Choroid plexus epithelial cell (primary cell): ENCODE results near the genes CCDC13, ZNF35, KIF15 and TMEM42.

DNA sequence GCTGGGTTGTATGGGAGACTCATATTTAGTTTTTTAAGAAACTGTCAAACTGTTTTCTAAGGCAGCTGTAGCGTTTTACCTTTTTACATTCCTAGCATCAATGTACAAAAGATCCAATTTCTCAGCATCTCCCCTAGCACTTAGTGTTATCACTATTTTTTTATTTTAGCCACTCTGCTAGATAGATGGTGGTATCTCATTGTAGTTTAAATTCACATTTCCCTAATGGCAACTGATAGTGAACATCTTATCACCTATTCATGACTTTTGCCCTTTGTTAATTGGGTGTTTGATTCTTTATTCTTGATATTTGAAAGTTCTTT is 201.4 kb downstream of the CTNNB1 start:
- RRBS: no CpG with 5 or more reads among the region's 1 CpG

DNA sequence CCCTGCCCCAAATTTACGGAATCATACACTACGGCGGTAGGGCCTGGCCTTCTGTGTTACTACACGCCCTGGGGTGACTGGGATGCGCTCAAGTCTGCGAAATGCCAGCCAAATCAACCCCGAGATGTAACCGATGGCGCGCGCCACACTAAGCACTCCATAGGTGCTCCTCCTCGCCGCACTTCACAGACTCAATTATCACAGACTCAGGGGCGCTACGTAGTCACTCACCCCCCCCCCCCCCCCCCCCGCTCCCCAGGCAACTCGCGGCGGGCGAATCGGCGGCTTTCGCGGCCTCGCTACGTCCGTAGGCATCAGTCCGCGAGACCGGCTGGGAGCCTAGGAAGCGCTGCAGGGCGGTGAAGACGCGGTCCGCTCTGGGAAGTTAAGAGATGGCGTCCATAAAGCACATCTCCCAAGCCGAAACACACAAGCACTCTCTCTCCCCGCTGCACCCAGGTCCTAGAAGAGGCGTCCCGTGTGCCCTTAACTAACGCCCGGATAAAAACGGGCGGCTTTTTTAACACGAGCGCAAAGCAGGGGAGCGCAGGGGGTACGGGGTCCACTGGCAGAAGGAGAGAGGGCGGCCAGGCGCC is 484 bp downstream of the ULK4 start:
- RRBS: no CpG with 5 or more reads among the region's 50 CpGs

GRCh38 chr3:42014158-42014512 is 52.2 kb upstream of the ULK4 start:
- RRBS: 2% methylated on average over 9 of the region's 28 CpGs

- RRBS: no CpG with 5 or more reads among the region's 3 CpGs
Measured at GRCh38 chr3:42020415-42021522, 58.9 kb upstream of the ULK4 start.

- RRBS: no CpG with 5 or more reads among the region's 6 CpGs
Measured at GRCh38 chr3:42043560-42043964, 47.6 kb upstream of the TRAK1 start.

GRCh38 chr3:42057562-42058027 is 33.6 kb upstream of the TRAK1 start:
- RRBS: no CpG with 5 or more reads among the region's 5 CpGs

GRCh38 chr3:42516201-42516807 is 13.9 kb downstream of the VIPR1 start:
- RRBS: 20% methylated on average over 1 of the region's 7 CpGs

DNA sequence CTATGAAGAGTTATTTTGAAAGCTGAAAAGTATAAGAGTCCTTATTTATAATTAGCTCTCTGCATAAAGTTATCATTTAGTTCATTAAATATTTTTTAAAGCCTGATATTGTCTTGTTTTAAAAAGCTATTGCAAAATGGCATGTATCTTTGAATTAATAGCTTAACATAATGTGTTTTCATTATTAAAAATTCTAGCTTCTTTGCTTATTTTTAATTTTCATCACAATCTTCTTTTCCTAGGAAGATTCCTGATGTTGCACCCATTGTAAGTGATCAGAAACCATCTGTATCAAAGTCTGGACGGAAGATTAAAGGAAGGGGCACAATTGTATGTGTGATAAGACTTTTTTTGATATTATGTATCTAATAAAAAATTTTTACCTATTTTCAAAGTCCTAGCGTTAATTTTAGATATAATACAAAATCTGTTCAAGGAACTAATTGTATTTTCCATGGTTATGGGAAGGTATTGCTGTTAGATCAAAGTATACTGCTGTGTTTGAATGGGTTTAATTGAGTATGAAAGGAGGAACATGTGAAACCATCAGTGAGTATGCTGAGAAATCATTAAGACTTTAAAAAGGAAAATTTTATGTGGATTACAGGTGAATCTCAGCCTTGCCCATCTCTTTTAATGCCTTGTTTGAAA is 19.0 kb upstream of the ZBTB47 start:
- RRBS: no CpG with 5 or more reads among the region's 2 CpGs

DNA sequence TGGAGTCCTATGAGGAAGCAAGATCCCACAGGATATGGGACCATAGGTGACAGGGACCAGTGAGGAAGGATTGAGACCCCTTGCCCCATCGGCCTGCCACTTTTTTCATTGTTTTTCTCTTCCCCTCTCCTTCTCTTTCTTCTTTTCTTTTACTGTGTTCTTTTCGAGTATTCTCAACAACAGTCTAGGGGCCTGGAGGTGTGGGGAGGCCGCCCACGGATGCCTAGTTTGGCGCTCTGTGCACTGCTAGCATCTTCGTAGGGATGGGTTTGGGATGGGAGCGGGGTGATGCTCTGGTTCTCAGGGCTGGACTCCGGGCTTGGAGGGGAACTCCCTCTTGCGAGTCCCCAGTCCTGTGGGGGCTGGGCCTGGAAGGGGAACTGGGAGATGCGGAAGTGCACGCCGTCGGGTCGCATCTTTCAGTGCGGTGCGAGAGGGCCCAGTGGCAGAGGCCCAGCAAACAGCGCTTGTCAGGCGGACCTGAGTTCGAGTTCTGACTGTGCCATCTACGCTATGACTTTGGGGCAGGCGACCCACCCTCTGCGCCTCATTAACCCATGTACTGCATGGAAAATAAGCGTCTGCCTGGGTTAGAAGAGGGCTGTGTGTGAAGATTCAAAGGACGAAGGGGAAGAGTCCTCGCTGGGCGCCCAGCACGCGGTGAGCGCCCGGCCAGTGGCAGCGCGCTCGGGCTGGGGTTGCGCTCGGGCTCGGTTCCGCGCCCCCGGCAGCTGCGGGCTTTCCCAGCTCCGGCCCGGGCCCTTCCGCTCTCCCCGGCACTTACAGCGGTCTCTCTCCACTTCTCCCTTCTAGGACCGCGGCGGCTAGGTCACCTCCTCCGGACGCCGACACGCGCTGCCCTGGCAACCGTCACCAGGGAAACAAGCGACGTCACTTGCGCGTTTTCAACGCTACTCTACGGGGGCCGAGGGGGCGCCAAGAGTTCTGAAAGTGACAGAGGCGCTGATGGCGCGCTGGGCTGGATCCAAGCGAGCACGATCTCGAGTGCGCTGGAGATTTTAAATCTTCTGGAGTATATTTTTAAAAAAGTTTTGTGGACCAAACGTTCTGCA is at the start of gene CCDC13:
Gene CCDC13 (minus strand): TSS at position 862 of the 1,073 bp plus-strand sequence.
- RRBS: 2% methylated on average over 16 of the region's 70 CpGs

- RRBS: no CpG with 5 or more reads among the region's 3 CpGs
Measured at GRCh38 chr3:42905737-42905932, 307 bp upstream of the ZNF662 start.

- RRBS: no CpG with 5 or more reads among the region's 5 CpGs
Measured at GRCh38 chr3:43348731-43349142, 62.4 kb downstream of the SNRK start.

GRCh38 chr3:43572609-43572902 is 49.3 kb downstream of the ANO10 start:
- RRBS: no CpG with 5 or more reads among the region's 3 CpGs

DNA sequence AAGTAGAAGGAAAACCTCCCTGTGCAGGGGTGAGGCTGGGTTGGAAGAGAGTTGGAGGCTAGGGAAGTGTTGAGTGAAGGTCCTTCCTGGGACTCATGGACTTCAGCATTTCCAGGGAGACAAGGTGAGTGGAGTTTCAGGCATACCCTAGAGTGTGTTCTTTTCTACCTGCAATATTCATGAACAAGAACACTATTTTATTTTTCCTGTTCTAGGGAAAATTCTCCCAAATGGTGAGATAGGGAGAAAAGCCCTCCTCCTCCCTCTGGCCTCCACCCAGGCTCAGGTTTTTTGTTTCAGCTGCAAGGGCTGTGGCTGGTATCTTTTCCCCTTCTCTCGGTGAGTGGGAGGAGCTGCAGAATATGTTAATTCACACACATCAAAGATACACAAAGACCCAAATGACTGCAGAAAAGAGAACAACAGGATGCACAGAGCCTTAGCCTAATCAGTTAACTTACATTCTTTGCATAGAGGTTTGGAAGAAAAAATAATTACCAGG is 64.7 kb downstream of the ABHD5 start:
- RRBS: no CpG with 5 or more reads among the region's 1 CpG

DNA sequence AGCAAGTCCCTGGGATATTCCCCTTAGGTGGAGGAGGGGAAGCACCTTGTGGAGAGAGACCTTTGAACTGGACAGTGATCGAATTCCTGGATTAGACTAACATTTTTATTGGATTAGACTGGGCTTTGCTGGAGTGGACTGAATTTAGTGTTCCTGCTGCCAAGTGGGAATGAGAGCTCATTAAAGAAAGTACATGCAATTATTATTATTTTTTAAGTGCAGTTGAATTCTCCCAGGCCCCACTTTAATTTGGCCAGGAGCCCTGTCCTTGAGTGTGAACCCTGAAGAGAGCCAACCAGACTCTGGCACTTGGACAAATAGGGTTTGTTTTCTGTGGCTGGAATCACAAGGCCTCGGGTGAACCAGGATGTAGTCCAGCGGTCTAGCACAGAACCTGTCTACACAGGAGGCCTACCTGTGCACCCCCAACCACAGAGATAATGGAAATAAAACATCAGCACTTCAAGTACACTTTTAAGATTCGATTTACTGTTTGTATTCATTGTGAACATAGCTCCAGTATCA is 193.2 kb downstream of the ABHD5 start:
- RRBS: no CpG with 5 or more reads among the region's 4 CpGs

GRCh38 chr3:44648045-44649360 is at the start of gene ZNF35:
Gene ZNF35, plus strand, starts transcription at chr3:44648732.
- RRBS: 2% methylated on average over 6 of the region's 45 CpGs

- RRBS: 2% methylated on average over 4 of the region's 68 CpGs
Measured at GRCh38 chr3:44761503-44762640, at the start of gene KIF15. Gene KIF15, plus strand, starts transcription at chr3:44761794.

DNA sequence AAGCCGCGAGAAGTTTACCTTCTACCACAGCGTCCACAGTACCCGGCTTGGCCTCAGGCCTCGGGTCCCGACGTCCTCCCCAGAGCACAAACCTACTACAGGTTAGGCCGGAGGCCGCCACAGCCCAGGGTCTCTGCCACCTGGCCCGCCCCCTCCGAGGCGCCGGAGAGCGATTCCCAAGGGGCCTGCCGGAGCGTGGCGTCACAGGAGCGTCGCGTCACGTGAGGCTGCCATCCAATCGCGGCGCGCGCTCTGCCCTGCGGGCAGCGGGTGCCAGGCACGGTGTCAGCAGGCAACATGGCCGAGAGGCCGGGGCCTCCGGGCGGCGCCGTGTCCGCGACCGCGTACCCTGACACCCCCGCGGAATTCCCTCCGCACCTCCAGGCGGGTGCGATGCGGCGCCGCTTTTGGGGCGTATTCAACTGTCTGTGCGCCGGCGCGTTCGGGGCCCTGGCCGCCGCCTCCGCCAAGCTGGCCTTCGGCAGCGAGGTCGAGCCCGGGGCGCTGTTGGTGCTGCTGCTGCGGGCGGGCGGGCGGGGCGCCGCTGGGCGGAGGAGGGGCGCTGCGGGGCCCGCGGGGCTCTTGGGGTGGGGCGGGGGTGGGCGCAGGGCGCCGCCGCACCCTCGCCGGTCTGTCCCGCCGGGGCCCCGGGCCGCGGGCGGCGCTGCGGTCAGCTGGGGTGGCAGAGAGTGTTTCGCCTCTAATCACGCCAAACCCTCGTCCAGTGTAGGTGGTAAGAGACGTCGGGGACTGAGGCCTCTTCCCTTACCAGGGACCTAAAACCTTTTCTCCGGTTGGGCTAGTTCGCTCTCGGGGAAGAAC is at the start of gene TMEM42:
Gene TMEM42 (plus strand): TSS at position 285 of the 822 bp plus-strand sequence.
- RRBS: 1% methylated on average over 24 of the region's 95 CpGs

DNA sequence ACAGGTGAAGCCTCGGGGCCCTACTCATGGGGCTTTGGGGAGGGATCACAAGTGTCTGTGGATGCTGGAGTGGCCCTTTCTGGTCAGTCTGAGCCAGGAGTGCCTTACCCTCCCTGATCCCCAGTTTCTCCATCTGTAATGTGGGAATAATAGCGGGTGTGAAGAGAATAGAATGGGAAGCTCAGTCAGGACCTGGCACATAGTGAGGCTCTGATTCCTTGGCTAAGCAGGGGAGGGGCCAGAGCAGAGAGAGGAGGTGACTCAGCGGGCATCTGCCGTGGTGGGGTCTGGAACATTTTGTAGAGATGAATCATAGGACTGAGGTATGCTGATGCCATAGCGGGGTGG is 11.1 kb downstream of the TGM4 start:
- RRBS: no CpG with 5 or more reads among the region's 5 CpGs

DNA sequence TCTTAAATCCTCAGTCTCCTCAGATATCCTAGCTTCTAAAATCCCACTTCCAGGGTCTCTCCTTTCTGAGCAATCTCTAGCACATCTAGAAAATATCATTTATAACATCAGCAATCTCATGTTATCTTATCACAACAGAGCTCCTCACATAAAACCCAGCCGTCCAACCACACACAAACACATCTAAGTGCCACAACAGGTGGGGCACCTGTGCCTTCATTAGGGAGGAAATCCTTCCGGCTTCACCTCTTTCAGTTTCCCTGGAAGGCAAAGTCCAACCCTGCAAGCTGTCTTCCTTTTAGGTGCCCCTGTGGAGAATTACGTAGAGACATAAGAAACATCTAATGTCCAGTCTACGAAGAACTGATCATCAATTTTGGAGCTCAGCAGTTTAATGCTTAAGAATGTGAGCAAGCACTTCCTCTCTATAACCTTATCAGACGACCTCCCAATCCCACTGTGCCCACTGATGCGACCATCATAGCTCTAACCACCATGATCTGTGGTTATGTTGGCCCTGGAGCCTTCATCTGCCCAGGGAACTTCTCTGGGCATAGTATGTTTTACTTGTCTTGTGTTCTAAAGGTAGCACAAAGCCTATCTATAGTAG is 1.5 kb downstream of the ZDHHC3 start:
- RRBS: no CpG with 5 or more reads among the region's 6 CpGs

GRCh38 chr3:45043568-45044038 is 17.5 kb downstream of the CLEC3B start:
- RRBS: no CpG with 5 or more reads among the region's 6 CpGs